Mesenchymal stem cell of Wharton's jelly (primary cell): ENCODE data around the genes SLC24A4 and RIN3.

GRCh38 chr14:91113404-91113925 is 408 bp upstream of the DGLUCY start:
- CAGE, long polyA plus RNA = no peak

GRCh38 chr14:91271226-91272572 is 27.2 kb upstream of the GPR68 start:
- CAGE, long polyA plus RNA = no peak

DNA sequence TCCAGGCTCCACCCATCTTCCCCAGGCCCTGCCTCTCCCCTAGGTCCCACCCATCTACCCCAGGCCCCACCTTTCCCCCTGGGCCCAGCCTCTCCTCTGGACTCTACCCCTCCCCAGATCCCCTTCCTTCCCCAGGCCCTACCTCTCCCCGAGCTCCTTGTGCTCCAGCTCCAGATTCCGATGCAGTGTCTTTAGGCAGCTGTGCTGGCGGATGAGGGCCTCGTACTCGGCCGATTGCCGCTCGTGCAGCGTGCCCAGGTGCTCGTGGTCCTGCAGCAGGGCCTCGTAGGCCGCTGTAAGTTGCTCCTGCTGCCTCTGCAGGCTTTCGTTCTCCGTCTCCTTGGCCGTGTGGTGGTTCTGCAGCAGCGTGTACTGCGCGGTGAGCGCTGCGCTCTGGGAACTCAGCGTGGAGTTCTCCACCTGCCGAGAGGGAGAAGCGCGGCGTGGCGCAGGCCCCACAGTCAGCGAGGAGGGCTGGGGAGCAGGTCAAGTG is 59.1 kb upstream of the GPR68 start:
- CAGE, long polyA plus RNA = no peak

DNA sequence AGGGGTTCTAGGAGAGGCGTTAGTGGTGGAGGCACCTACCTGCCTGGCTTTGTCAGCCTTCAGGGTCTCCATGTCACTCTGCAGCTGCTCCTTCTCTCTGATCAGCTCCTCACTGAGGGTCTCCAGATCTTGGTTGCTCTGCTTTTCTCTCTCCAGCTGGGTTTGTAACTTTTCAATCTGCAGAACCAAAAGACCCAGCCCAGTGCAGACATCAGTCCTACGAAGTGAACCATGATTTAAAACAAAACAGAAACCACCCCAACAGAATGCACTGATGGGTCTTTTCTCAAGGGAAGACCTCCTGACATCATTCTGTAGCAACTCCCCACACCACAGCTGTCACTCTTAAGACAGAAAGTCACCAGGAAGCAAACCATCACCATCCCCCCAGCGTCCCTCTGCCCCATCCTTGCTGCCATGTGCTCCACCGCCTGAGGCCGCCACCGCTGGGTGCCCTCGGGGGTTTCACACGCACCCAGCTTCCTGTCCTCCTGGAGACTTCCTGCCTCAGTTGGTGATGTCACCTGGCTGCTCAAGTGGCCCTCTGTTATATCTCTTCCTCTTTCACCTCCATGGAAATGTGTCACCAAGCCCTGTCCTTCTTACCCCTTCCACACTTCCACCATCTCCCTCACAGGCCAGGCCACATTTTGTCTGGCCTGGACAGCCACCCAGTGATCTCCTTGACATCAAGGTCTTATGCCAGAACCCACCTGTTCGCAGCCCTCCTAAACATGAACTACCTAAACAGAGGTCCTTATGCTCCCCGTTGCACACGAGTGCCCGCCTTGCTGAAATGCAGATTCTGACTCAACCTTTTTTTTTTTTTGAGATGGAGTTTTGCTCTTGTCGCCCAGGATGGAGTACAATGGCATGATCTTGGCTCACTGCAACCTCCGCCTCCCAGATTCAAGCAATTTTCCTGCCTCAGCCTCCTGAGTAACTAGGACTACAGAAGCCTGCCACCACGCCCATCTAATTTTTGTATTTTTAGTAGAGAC is 71.4 kb upstream of the GPR68 start:
- CAGE, long polyA plus RNA = no peak

GRCh38 chr14:91324667-91325087 is 80.2 kb upstream of the GPR68 start:
- CAGE, long polyA plus RNA = no peak

DNA sequence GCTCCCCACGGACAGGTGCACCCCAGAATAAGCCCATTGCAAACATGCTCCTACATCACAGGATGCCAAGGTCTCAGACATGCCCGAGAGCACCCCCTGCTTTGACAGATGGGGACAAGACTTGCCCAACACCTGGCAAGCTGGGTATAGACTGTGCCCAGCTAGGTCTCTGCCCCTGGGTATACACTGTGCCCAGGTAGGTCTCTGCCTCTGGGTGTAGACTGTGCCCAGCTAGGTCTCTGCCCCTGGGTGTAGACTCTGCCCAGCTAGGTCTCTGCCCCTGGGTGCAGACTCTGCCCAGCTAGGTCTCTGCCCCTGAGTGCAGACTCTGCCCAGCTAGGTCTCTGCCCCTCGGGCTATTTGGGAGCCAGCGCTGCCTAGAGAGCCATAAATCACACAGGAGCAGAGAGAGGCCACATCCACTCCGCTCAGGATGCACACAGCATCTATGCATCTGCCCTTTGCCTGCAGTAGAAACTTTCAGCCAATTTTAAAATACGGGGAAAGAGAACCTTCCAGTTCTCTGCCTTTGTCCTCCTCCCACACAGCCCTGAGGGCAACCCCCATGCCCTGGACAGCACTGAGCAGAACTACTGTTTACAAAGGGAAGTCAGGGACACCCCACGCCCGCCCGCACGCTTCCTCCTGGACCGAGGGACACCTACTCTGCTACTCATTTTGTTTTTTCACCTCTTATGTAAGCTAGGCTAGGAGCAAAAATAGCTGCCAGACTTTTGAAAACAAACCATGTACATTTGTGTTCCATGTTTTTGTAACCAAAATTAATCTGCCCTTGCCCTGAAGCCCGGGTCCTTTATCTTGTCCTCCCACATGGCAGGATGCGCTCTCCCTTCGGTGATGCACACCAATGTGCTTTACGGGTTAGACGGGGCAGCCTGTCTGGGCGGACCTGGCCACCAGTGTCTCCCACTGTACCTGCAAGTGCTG is 85.6 kb downstream of the CCDC88C start:
- CAGE, long polyA plus RNA = no peak

GRCh38 chr14:91367074-91368089 is 50.2 kb downstream of the CCDC88C start:
- CAGE, long polyA plus RNA = no peak

DNA sequence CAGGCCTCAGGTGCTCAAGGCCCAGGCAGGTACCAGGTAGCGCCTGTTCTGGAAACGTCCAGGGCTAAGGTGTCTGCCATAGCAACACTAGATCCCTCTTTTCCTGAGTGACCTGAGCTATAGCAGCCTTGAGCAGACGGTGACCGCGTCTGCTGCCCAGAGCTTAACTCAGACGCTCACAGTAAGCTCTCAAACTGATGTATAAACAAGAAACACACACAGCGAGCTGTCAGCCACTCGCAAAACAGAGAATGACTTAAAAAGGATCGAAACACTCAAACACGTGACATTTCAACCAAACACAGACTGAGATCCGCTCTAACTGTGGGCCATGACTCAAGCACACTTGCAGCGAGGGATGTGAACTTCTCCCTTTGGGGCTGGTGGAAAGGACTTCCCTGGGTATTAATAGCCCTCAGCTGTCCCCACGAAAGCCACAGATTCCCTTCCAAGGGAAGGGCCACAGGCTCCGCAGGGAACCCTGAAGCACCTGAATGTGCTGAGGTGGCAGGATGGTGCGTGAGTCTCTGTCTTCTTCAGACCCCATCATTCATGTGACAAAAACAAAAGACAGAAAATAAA is 29.1 kb downstream of the CCDC88C start:
- CAGE, long polyA plus RNA = no peak

DNA sequence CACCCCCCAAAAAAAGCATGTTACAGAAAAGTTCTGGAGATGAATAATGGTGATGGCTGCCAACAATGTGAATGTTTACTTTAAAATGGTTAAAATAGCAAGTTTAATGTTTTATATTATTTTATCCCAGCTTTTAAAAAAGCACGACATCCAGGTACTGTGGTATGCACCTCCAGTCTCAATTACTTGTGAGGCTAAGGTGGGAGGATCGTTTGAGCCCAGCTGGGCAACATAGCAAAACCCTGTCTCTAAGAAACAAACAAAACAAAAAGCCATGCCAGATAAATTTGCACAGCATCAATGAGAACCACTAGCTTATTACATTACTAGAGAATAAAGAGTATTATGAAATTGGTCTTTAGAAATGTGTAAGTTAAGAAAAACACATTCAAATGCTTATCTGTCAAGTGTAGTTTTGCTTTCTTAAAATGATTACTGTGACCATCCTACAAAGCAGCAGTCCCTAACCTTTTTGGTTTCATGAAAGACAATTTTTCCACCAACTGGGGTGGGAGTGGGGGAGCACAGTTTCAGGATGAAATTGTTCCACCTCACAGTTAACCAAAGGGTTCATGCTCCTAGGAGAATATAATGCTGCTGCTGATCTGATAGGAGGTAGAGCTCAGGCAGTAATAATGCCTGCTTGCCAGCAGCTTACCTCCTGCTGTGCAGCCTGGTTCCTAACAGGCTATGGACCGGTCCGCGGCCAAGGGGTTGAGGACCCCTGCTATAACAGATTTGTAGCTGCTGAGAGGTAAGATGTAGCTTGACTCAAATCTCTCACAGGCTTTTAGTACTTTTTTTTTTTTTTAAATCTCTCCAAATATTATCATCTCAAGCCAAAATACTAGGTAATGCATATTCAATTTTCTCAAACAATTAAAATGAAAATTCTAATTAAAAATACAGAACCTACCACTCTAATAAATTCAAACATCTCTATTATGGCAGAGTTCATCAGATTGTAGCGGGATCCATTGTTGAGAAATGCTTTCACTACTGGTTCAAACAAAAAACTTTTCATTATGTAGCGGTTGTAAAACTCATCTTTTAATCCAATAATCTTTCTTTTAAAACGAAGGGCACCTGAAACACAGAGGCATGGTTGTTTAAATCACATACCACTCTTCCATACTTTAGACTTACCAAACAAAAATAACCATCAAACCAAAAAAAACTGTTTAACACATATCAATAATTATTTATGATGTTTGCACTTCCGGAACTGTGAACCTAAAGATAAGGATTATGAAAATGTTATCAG is 45.3 kb downstream of the PPP4R3A start:
- CAGE, long polyA plus RNA = no peak

- CAGE, long polyA plus RNA = no peak
These were observed 26.7 kb downstream of the PPP4R3A start for GRCh38 chr14:91483170-91483971.

GRCh38 chr14:91510964-91511174 is 759 bp upstream of the PPP4R3A start:
- CAGE, long polyA plus RNA = no peak

DNA sequence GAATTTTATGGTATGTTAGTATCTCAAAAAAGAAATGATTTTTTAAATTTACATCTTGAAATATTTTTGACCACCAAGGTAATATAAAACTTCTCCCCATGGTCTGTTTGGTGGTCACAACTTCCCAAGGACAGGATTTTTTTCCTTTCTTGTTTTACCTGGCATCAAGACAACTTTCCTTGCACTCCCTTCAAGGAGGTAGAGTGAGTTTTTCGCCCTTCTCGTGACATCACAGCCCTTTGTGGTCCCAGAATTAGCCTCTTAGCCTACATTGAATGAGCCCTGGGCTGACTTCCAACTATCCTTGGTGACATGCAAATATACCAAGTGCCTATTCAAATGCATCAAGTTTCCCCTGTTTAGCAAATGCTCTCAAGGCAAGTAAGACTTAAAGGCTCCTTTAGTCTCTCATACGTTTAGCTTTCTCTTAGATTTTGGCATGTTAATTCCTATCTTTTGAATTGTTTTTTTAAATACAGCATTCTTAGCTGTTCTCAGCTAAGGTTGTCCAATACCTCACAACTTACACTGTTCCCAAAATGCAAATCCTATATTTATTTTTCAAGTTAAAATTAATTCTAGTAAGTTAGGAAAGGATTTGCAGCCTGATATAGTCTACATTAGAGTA is 36.5 kb downstream of the TC2N start:
- CAGE, long polyA plus RNA = no peak

DNA sequence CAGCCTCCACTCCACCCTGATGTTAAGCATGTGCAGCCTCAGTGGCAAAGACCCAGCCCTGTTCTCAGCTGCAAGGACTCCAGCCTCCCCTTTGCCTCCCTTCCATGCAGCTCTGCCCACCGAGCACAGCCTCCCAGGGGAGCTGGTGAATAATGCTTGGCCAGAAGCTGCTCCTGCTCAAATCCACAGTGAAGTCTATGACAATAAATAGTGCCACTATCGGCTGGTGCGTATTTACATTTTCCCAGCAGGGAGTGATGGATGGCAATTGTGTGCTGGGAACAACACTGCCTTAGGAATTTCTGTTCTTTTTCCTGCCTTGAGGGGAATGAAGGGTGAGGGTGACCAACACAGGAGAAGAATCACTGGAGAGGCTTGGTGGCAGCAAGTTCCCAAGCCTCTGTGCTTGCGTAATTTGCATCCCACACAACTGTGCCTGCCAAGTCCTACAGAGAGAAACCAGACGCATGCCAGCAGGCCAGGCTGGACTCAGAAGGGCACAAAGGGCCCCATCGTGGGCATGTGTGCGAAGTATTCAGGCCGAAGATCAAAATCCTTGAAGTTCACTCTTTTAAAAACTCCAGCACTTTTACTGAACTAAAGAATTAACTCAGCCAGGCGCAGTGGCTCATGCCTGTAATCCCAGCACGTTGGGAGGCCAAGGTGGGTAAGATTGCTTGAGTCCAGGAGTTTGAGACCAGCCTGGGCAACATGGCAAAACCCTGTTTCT is 30.0 kb upstream of the TC2N start:
- CAGE, long polyA plus RNA = no peak

DNA sequence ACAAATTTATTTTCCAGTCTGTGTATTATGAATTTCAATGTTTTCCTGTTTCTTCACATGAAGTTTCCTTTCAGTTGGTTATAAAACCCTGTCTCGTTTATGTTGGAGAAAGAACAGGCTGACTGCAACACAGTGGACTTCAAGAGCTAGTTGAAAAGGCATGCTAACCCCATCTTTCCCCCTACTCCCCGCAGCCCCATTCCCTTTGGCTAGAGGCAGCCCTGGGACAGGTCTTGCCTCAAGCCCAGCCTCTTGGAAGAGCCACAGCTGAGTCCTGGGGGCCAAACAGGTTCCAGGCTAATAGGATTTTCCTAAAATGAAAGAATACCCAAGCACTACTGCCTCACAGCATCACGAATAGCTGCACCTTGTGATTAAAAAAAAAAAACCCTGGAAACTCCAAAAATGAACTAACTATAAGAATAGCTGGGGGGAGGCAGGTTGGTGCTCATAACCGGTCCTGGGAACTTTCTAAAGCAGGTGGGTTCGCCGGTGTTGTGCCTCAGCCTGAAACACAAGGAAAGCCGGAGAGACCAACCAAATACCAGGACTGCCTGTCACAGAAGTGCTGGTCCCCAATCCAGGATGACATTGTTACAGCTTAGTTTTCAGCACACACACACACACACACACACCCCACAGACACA is 1.5 kb downstream of the FBLN5 start:
- CAGE, long polyA plus RNA = no peak

DNA sequence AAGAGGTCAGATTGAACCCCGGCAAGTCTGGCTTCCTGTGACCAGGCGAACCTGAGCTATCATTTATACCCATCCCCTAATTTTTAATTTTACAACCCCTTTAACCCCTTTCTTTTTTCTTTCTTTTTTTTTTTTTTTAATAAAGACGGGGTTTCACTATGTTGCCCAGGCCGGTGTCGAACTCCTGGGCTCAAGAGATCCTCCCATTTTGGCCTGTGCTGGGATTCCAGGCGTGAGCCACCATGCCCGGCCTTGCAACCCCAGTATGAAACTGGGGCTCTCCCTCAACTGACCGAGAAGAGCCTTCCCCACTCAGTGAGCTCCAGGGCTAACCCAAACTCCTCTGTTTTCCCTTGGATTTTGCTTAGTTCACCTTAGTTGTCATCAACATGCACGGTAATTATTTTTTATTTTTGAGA is 971 bp downstream of the CPSF2 start:
- CAGE, long polyA plus RNA = no peak

DNA sequence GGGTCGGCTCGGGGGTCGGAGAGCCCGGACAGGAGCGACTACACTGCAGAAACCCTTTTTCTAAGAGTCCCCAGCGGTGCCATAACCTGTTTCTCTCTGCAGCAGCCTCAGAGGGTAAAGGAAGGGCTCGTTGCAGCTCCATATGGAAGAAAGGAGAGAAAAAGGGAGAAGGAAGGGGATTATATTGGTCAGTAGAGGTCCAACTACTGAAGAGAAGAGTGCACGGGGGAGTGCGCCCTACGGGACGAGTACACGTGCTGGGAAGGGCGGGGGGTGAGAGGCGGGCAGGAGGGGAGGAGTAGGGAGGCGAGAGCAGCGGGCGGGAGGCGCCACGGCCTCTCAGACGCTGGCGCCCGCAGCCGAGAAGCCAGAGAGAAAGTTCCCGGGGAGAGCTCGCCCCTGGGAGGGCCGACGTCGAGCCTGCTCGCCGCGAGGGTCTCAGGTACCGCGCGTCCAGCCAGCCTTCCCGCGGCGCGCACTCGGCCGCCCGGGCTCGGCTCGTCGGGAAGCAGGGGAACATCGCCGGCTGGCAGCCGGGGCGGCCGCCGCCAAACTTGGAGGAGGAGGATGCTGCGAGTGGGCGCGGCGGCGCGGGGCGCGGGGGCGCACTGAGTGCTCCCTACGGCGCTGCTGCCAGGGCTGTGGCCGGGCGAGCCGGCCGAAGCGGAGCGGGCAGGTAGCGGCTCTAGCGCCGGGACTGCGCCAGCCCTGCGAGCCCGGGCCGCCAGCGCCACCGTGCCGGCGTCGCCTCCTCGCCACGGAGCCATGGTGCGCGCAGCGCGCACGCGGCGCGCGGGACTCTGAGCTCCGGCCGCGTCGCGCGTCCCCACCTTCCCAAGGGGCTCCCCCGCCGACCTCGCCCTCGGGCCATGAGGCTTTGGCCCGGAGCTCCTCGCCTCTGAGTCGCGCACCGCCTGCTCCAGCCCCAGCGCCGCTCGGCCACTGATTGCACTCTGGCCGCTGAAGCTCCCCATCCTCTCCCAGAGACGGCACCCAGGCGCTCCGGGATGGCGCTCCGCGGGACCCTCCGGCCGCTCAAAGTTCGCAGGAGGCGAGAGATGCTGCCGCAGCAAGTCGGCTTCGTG is at the start of gene SLC24A4:
TSS of gene SLC24A4 (plus strand) at position 342 of the 1,085 bp plus-strand sequence.
- CAGE, long polyA plus RNA = no peak

GRCh38 chr14:92346220-92346635 is 23.3 kb downstream of the SLC24A4 start:
- CAGE, long polyA plus RNA = no peak

DNA sequence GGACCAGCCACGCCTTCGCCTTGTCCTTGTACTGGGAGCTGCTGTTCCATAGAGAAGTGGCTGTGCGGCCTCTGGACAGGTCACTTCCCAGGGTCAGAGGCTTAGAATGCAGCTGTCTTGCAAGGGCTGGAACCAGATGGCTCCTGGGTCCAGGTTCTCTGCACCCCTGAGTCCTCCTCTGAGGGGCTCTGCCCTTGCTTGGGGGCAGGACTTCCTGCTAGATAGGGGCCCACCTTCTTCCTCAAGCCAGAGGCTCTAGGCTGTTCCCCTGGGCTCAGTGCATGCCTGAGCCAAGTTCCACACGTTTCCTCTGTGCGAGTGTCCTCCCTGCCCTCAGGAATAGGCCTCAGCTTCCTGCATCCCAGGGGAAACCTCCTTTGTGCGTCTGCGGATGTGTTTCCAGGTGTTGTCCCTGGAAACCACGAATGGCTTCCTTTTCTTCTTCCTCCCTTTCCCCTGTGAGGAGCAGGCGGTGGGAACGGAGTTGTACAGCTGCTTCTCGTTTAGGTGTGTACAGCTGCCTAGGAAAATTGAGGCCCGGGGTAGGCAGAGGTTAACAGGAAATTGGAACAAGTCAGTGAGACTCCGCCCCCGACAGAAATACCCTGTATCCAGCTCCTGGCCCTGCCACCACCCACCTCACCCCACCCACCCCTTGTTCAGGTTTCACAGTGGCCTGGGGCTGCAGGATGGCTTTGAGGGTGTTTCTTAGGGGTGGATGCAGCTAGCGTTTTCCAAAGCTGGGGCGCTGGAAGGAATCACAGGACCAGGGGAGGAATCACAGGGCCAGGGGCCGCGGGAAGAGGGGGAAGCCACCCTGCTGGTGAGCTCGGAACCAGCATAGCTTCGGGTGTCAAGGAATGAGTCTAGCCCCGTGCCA is 54.1 kb upstream of the RIN3 start:
- CAGE, long polyA plus RNA = no peak

DNA sequence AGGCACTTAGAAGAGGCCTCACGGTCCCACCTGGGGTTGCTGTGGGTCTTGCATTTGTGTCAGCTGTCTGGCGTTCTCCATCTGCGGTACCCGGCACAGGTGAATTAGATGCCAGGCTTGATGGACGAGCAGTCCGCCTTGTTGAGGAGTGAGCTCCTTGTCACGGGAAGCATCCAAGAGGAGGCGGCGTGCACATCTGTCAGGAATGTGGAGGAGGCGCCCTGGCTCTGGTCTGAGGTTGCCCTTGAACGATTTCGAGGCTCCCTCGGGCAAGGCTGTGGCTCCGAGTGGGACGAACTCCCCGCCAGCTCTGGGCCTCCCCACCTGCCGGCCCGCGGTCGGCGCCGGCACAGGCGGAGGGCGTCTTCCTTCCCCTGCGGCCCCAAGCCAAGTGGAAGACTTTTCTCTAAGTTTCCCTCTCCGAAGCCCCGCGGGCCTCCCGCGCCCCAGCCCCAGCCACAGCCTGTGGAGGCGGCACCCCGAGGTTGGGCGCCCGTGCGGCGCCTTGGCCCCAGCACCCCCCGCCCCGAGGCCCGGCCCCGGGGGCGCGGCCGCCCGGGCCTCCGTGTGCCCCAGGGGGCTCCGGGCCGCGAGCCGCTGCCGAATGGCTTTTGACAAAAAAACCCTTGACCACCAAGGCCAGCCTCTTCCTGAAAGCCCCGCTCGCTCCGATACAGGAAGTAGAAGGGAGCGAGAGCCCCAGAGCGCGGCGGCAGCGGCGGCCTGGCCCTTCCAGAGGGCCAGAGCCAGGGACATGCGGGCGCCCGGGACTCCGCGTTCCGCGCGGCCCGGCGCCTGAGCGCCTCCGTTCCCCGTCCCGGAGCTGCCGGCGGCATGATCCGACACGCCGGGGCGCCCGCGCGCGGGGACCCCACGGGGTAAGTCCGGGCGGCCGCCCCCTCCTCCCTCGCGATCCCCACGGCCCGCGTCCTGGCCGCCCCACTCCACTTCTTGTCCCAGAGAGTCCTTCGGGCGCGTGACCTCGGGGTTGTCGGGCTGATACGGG is at the start of gene RIN3:
TSS of gene RIN3 (plus strand) at position 683 of the 1,006 bp plus-strand sequence.
- CAGE, long polyA plus RNA = no peak

- CAGE, long polyA plus RNA = no peak
These were observed 88.4 kb downstream of the RIN3 start for GRCh38 chr14:92601670-92602649.